ENCODE results near the gene RPL10L.

DNA sequence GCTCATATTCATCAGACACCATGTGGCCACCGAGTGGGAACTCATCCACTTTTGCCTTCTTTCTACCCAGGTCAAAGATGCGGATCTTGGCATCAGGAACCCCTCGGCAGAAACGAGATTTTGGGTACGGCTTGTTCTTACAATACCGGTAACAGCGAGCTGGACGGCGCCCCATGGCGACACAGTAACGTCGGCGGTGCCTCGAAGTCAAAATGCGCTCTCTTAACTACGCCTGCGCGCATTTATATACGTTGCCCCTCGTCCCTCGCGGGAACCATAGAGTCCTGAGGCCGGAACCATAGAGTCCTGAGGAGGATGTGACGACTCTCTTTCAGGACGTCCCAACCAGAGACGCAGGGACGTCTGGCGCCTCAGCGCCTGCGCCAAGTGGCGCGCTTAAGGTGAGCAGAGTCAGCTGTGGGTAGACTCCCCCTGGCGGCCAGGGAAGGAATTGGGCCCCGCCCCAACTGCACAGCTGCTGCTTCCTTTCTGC is at the start of gene RPL10L:
TSS of gene RPL10L (minus strand) at position 220 of the 493 bp plus-strand sequence.
- PRO-cap = no peak

DNA sequence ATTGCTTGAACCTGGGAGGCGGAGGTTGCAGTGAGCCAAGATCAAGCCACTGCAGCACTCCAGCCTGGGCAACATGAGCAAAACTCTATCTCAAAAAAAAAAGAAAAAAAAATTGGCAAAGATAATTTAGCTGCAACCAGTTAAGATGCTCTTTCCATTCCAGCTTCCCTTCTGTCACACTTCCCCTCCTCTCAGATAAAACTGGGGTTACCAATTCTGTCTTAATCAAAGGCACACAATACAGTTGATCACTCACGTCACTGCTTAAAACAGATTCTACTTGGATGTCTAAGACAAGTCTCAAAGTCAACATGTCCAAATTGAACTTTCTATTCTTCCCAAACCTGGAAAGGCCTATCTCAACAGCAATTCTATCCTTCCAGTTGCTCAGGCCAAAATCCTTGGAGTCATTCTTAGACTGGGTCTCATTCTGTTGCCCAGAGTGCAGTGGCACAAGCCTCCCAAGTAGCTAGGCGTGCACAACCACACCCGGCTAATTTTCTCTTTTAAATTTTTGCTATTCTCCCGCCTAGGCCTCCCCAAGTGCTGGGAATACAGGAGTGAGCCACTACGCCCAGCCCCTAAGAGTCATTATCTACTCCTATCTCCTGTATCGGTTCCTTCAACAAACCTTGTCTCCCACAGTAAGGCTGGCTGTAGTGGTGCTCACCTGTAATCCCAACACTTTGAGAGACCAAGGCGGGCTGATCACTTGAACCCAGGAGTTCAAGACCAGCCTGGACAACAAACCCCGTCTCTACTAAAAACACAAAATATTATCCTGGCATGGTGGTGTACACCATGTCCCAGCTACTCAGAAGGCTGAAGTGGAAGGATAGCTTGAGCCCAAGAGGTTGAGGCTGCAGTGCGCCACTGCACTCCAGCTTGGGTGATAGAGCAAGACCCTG is 4.8 kb downstream of the RPS29 start:
- PRO-cap = no peak

DNA sequence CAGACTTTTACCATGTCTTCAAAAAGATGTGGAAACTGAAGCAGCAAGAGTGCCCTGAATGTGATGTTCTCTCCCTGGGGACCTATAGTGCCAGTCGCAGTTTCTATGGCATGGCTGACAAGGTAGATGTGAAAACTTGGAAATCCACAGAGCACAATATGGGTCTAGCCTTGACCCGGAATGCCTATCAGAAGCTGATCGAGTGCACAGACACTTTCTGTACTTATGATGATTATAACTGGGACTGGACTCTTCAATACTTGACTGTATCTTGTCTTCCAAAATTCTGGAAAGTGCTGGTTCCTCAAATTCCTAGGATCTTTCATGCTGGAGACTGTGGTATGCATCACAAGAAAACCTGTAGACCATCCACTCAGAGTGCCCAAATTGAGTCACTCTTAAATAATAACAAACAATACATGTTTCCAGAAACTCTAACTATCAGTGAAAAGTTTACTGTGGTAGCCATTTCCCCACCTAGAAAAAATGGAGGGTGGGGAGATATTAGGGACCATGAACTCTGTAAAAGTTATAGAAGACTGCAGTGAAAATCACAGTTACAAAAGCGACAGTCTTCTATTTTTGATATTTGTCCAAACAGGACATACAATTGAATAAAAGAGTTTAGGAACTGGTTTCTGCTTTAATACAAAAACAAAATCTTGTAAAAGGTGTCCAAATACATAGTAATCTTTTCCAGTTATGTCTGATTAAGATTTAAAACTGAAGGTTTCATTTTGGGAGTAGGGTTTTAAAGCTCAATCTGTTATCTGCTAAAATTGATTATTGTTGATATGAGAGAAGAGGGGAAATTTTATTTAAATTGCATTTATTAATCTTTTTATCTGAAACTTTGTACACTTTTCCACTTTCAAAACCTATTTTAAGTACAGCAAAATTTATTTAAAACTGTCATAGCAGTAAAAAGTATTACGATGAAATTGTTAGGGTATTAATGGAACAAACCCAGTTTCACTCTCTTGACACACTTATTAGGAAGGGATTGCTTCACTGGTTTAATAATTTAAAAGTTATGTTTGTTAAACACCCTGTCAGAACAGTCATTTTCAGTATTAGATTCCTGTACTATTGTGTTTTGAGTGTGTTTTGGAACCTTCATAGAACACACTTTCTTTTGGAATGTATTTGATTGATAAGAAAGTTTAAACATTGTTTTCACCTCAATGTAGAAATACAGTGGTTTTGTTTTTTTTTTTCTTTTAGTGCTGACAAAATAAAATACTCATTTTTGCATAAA is 1.9 kb downstream of the MGAT2 start:
- PRO-cap = no peak

GRCh38 chr14:49857404-49857866 is 4.8 kb upstream of the NEMF start:
- PRO-cap = no peak

DNA sequence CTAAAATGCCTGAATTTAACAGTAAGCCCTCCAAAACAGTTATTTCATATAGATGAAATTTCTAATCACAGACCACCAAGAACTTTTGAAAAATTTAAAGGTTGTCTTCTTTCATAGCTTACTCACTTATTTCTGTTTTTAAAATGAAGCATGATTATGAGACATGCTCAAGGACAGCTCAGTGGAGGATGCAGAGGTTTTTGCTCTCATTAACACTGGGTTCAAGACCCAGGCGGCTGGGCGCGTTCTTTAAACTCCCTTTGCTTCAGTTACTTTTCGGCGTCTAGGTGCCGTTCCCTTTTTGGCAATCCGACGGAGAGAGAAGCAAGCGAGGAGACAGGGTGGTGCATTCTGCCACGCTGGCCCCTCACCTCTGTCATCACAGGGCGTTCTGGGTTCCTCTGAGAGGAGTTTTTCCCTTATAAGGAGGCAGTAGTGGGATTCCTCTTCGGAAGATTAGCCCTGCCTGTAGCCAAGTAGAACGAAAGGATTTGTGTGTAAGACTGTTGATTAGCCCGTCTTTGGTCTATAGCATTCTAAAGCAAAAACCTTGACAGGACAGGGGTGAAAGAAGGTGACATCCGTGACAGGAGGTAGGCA is 8.9 kb upstream of the NEMF start:
- PRO-cap = bidirectional peak, plus-strand start at position 307 of the sequence, minus-strand start at position 375 of the sequence

- PRO-cap = no peak
Measured at GRCh38 chr14:49865441-49865735, 12.8 kb upstream of the NEMF start.

DNA sequence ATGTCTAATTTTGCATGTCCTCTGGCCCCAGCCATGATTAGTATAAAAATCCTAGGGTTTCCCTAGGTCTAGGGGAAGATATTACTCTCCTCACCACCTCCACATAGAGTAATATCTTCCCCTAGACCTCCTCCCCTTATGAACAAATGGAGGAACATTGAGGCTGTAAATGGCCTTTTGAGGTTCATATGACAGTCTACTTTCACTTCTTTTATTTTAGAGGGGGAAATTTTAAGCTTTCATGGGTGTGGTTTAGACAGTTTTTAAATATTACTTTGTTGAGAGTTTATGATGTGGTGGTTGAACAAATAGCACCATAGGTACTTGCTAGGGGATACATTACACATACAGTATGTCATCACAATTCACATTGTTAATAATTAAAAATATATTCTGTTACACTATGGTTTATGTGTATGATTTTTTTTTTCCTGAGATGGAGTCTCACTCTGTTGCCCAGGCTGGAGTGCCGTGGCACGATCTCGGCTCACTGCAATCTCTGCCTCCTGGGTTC is 17.4 kb upstream of the NEMF start:
- PRO-cap = no peak

DNA sequence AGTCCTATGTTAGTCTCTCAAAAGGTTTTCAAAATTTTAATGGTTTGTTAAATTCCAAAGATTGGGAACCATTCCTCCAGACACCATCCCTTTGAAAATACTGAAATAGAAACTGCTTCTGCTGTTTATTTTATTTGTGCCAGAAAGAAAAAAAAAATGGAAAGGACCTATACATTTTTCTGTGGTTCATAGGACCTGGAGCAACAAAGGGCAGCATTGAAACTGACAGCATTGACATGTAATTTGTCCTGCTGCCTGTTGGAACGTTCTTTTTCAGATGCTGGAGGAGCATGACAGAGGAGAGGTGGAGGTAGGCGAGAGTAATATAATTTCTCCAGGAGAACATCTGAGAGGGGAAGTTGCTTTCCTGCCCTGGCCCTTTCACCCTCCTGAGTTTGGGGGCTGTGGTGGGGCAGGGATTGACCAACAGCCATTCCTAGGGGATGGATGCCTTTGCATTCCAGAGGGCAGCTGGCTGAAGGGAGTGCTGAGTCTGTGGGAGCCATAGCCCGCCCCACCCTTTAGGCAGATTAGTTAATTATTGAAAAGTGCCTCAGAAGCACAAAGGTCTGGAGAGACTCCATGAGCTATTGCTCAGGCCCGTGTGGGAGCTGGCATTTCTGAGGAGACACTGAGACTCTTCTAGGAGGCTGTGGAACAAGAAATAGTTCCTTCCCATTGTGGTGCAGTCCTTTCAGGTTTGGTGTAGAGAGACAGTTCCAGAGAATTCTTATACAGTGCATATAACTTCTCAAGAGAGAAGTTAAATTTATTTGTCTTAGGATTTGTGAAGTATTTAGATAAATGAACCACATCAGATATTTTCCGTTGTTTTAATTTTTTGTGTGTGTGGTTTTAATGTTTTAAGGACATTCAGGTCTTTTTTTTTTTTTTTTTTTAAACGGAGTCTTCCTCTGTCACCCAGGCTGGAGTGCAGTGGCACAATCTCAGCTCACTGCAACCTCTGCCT is 73.5 kb downstream of the ARF6 start:
- PRO-cap = bidirectional peak, plus-strand start at position 607 of the sequence, minus-strand start at position 473 of the sequence

DNA sequence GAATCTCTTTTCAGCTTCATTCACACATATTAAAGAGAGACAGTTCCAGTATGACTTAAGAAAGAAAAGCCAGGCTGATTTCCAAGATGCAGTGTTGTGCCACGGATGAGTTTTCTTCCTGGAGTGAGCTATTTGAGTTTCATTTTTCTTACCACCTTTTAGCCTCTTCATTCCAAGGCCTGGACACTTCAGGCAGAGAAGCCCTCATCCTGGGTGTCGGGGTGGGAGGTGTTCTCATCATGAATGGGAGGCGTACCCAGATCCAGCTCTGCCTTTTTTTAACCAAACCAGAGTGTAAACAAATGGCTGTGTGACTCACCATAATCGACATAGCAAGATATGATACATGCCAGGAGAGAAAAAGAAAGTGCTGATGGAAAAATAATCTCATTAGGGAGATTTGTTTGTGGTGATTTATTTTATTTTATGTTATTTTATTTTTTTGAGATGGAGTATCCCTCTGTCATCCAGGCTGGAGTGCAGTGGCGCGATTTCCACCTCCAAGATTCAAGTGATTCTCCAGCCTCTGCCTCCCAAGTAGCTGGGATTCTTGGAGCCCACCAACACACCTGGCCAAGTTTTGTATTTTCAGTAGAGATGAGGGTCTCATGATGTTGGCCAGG is 80.0 kb downstream of the ARF6 start:
- PRO-cap = no peak

DNA sequence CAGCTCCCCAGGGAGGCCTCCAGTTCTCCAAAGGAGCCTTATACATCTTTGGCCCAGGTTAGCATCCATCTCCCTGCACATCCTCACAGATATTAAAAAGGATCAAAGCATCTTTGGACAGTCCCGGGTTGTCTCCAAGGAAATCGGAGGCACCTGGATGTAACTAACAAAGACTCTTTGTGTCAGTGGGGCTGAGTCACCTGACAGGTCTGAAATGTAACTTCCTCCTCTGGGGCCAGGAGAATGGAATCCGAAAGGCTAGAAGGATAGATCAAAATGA is 103.0 kb downstream of the VCPKMT start:
- PRO-cap = no peak

- PRO-cap = unidirectional peak, plus-strand start at chr14:50047504
Measured at GRCh38 chr14:50047162-50047938, 69.0 kb downstream of the VCPKMT start.

GRCh38 chr14:50085309-50086129 is 30.9 kb downstream of the VCPKMT start:
- PRO-cap = no peak

DNA sequence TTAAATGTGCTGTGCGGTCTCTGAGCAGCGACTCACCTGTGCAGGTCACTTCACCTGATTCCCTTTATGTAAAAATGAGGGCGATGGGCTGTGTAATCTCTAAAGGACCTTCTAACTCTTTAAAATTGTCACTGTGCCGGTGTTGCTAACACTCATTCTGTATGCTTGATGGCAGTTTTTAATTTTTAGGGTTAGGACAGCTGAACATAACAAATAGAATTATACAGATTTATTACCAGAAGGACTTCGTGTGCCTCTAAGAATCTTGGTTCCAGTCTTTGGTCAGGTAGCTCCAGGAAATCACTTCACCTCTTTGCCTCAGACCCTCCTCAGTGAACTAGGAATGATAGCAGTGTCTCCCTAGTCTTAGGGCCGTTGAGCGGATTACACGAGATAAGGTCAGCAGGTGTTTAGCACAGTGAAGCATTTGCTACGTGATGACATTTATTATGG is 919 bp downstream of the DMAC2L start:
- PRO-cap = no peak

- PRO-cap = no peak
Measured at GRCh38 chr14:50397182-50397888, 654 bp upstream of the CDKL1 start.

GRCh38 chr14:50523747-50524848 is 8.3 kb downstream of the MAP4K5 start:
- PRO-cap = no peak

DNA sequence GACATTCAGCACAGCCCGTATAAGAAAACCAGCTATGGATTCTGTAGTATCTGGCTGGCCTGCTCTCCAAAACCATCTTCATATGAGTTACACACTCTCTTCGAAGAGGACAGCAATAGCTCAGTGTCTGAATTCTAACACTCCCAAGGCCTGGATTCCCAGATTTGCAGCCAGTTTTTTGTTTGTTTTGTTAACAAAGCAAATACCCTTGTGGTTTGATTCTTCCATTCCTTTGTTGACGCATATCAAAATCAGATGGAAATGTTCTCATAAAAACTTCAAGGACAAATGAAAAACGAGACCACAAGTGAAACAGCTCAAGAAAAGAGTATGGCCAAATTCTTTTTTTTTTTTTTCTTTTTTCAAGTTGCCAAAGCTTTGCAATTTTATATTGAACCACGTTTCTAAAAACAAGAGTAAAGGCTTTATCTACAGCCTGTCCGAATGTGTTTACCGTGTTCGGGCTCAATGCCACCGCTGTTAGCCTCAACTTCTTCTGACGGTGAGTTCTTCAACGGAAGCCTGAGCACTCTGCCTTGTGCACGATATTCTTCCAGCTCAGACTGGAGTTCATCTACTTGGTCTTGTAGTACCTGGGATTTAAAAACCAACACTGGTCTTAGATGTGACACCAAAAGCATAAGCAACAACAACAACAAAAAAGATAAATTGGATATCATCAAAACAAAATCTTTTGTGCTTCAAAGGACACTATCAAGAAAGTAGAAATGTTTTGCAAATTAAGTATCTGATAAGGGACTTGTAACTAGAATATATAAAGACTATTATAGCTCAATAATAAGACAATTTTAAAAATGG is 67.4 kb downstream of the NIN start:
- PRO-cap = no peak

DNA sequence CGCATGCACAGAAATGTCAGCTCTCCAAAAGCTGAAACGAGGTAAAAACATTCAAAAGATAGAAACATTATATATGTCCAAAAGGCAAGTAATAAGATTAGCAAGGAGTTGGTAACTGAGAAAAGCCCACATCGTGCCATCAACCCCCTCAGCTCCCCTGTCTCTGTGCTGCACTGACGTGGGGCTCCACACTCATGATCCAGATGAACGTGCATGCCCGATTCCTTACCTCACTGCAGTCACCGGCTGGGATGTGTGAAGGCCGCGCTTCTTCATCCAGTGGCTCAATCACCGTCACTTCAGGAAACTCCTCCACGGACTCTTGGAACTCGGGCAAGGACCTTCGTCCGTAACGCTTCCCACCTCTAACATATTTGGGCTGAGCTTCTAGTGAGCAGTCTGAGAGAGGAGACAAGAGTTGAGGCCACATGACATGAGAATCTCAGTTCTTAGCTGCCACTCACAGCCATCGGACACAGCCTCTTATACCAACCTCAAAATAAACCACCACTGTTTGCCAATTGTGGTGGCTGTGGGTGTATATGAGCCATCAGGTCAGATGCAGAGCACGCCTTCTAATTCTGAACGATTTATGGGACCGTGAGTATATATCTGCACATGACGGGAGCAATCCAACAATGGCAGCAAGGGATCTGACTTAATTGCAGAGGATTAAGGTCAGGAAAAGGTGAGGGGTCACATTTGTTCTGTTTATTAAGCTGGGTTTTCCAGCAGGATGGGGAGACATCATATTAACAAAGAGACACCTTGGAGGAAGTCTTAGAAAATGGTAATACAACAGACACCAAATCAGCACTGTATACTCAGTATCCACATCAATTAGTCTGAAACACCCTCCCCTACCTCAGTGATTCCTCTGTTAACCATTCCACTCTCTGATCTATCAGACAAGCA is 38.2 kb downstream of the NIN start:
- PRO-cap = no peak

GRCh38 chr14:50931993-50932529 is 12.2 kb downstream of the PYGL start:
- PRO-cap = no peak

- PRO-cap = no peak
Measured at GRCh38 chr14:50942056-50942321, 2.3 kb downstream of the PYGL start.

GRCh38 chr14:51139099-51139508 is 44.2 kb upstream of the TRIM9 start:
- PRO-cap = no peak

All from ileum (tissue), 1 donor.